ENCODE results near the genes ITM2C and PDE6D.

GRCh38 chr2:230526165-230527112 lies 110.4 kb downstream of the SP100 start:
- PRO-cap: no peak
- RAMPAGE, long total RNA: no peak

DNA sequence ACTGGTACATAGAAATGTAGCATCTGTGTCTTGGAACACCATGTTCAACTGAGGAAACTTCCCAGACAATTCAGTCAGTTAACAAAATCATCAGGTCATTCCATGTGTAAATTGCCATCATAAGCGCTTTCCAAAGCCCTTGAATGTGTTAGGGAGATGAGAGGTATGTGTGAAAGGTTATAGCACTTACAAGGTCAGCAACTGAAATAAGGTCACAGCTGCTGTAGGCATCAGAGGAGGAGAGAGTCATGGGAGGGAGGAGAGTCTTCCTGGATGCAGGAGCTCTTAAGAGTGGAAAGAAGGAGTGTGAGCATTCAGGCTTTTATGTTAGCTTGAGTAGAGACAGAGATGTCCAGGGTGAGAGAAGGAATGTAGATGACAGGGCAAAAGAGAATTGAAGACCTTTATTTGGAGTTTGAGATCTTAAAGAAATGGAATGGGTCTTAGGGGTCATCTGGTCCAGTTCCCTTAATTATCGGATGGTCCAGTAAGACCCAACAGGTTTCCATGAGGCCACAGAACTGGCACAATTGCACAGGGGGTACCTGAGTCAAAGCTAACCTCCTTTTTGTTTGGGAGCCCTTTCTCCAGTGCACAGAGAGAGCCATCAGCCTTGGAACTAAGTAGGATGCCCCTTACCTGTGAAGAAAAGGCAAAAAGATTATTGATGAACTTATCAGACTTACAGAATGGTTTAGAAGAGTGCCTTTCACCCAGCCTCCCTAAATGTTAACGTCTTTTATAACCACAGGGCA lies 67.1 kb downstream of the CAB39 start:
- PRO-cap: no peak
- RAMPAGE, long total RNA: no peak

- PRO-cap: bidirectional peak, plus-strand start at chr2:230864471, minus-strand start at chr2:230864419; bidirectional peak, plus-strand start at chr2:230864734, minus-strand start at chr2:230864713; bidirectional peak, plus-strand start at chr2:230864948, minus-strand start at chr2:230865225
- RAMPAGE, long total RNA: start-site peak on the plus strand at chr2:230864909-230864997, 3,717 and 999 reads in 2 replicates
Observed at GRCh38 chr2:230864423-230865163, at the start of gene ITM2C. Gene ITM2C (plus strand): TSS chr2:230864942.

DNA sequence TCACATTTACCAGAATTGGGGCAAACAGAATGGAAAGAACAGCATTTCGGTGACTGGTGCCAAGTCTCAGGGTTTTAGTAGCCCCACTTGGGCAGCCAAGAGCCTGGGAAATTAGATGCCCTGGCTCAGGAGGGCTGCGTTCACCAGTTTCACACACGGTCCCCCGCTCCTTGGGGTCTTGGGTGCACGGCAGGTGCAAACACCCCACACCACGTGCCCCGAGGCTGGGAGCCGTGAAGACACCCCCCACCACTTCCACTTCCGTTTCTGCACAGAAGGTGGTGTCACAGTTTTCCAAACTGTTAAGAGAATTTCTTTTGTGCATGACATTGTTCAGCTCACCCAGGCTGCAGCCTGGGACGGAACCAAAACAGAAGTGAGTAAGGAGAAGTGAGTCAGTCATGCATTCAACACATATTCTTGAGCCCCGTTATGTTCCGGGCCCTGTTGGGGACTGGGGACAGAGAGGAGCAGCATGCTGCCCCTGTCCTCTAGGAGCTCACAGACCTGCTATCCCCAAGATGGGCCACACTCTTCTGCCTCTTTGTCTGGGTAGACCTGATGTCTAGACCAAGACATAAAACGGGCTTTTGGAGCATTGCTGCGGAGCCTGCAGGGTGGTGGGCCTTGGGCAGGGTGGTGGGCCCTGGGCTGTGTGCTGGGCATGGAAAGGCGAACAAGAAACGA lies 29.6 kb downstream of the ITM2C start:
- PRO-cap: no peak
- RAMPAGE, long total RNA: no peak

GRCh38 chr2:230905271-230905727 lies 19.7 kb downstream of the GPR55 start:
- PRO-cap: no peak
- RAMPAGE, long total RNA: no peak

GRCh38 chr2:231184906-231185591 lies 13.4 kb upstream of the ARMC9 start:
- PRO-cap: no peak
- RAMPAGE, long total RNA: no peak

DNA sequence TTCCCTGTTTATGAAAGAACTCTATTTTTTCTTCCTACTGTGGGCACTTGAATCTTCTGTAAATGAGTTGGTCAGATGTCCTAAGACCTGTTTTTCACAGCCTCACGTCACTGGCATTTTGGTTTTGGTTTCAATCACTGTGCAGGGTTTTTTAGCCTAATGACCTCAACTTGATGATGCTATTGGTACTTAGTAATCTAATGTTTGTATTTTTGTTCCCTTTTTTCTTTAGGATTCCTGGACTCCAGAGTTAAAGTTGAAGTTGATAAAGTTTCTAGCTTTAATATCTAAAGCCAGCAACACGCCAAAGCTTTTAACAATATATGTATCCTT lies 24.0 kb downstream of the ARMC9 start:
- PRO-cap: no peak
- RAMPAGE, long total RNA: no peak

DNA sequence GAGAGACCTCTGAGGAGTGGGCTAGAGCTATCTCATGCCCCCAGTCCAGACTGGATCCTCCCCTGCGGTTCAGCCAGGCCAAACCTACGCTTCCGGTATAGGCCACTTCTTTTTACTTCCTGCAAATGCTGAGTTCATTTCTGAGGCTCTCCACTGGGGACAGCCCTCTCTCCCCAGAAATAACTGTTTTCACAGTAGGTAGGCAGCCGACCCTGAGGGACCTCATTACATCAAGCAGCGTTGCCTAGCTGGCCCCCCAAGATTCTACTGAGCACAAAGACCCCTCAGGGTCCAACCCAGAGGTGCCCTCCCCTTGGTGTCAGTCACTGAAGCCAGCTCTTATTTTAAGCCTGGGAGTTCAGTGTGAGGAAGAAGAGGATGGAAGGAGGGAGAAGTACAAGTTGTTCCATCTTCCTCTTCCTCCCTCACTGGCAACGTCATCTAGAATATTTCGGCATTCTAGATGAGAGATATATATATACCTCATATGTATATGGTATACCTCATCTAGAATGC lies 33.2 kb upstream of the B3GNT7 start:
- PRO-cap: no peak
- RAMPAGE, long total RNA: no peak

DNA sequence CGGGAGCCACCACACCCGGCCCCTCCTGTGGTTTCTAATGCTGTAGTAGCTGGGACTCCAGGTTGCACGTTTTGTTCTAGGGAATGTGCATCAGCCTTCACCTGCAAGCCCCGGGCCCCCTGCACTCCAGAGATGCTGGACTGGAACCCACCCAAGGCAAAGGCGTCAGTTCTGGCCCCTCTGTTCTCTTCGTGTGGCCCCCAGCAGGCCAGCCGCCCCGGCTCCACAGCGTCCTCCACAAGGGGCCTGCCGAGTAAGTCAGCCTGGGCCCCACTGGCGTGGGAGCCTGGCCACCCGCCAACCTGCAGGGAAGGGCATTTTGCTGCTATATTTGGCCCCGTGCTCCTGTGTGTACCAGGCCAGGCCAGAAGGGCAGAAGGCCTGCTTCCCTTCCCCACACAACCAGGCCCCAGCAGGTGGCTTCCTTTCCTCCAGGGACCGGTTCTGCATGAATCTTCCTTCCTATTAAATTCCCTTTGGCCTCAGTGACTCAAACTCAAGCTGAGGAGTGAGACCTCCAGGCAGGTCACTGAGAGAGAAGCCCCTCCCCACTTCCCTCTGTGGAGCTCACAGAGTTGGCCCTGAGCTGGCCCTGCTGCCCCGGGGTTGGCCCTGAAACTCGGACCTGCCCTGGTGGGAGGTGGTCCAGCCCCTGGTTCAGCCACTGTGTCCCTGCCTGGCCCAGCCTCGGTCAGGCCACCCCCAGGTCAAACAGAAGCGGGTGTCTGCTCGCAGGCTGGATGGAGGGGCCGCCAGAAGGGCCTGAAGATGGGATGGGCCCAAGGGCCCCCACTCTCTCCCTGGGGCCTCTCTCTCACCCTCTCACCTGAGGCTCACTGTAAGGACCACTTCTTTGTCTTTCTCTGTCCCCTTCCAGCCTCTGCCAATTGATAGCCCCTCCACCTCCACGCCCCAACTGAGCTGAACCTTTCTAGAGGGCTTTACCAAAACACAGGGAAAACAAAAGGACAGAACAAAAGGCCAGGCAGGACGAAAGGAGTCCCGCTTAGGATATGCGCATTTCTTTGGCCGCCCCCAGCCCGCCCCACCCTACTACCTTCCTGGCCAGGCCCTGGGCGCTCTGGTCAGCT lies 25.3 kb upstream of the B3GNT7 start:
- PRO-cap: bidirectional peak, plus-strand start outside the sequence, minus-strand start at position 865 of the sequence
- RAMPAGE, long total RNA: no peak

GRCh38 chr2:231391799-231392744 lies 3.4 kb upstream of the B3GNT7 start:
- PRO-cap: no peak
- RAMPAGE, long total RNA: no peak

GRCh38 chr2:231402832-231403254 lies 7.3 kb downstream of the B3GNT7 start:
- PRO-cap: no peak
- RAMPAGE, long total RNA: no peak

- PRO-cap: unidirectional peak, minus-strand start at chr2:231460438; unidirectional peak, minus-strand start at chr2:231460810
- RAMPAGE, long total RNA: no peak
Observed at GRCh38 chr2:231460089-231461054, 3.9 kb downstream of the NCL start.

GRCh38 chr2:231464683-231465712 lies 714 bp upstream of the NCL start:
- PRO-cap: bidirectional peak, plus-strand start at chr2:231464763, minus-strand start at chr2:231464923; bidirectional peak, plus-strand start at chr2:231465323, minus-strand start at chr2:231465184; bidirectional peak, plus-strand start at chr2:231465603, minus-strand start at chr2:231465383
- RAMPAGE, long total RNA: no peak

- PRO-cap: no peak
- RAMPAGE, long total RNA: no peak
Observed at GRCh38 chr2:231515484-231516170, 14.6 kb downstream of the NMUR1 start.

GRCh38 chr2:231554110-231554592 lies 23.9 kb upstream of the NMUR1 start:
- PRO-cap: no peak
- RAMPAGE, long total RNA: no peak

GRCh38 chr2:231642427-231643574 lies 50.1 kb downstream of the TEX44 start:
- PRO-cap: no peak
- RAMPAGE, long total RNA: no peak

GRCh38 chr2:231644297-231644885 lies 51.7 kb downstream of the TEX44 start:
- PRO-cap: no peak
- RAMPAGE, long total RNA: no peak

GRCh38 chr2:231664750-231665326 lies 43.5 kb upstream of the PTMA start:
- PRO-cap: no peak
- RAMPAGE, long total RNA: no peak

- PRO-cap: no peak
- RAMPAGE, long total RNA: no peak
Observed at GRCh38 chr2:231710889-231711128, 2.5 kb downstream of the PTMA start.

GRCh38 chr2:231780552-231781363 lies at the start of gene PDE6D:
Gene PDE6D (minus strand): TSS chr2:231781282.
- PRO-cap: bidirectional peak, plus-strand start at chr2:231781816, minus-strand start at chr2:231781279
- RAMPAGE, long total RNA: no peak

All from GM23338 (cell line).